ENCODE data around the genes NTN1, CFAP52 and GAS7.

DNA sequence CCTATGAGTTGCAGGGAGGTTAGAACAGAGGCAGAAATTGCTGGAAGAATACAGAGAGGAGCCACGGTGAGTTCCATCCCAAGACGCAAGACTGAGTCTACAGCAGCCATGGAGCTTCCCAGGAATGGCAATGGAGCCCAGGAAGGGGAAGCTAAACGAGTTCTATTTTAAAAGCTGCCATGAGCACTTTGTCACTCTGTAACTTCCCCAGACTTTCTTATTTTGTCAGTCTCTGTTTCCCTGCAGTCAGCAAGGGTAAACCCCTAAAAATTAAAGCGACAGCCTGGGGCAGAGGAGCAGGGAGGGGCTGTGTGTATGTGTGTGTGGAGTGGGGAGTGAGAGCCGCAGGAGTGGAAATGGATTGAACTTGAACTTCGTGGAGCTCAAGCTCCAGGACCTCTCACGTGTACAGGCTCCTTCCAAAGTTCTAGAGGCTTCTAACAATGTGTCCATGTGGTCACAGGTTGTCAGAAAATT lies 42.4 kb upstream of the PIK3R6 start:
- PRO-cap, 2 experiments: no peak in any of the 2 experiments

- PRO-cap, 2 experiments: no peak in any of the 2 experiments
These were observed 43.9 kb upstream of the PIK3R6 start for GRCh38 chr17:8911235-8911974.

DNA sequence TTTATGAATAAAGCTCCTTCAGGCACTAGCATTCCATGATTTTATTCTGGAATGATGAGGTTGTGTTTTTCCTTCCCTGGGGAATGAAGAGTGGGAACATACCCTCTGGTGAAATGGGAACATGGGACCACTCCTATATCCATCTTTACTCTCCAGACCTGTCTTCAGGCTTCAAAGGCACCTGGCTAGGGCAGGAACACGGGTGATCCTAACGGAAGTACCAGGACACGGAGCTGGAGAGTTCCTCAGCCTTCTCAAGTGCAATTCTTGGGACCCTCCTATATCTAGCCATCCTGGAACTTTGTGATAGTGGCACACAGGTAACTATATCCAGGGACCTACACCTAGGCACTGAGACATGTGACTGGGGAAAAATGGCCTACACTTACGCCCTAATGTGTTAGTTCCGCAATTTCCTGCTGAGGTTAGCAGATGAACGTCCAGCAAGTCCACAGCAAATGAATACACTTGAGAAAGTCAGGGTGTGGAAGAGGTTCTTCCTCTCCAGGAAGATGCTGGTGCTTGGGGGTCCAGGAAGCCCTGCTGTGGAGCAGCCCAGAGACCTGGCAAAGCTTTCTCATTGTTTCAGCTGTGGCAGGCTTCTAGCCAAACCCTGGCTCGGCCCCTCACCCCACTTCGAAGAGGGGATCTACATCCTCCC lies 20.9 kb downstream of the PIK3R5 start:
- PRO-cap, 2 experiments: no peak in any of the 2 experiments

GRCh38 chr17:9020984-9021967 lies at the start of gene NTN1:
Gene NTN1 (plus strand): TSS chr17:9021510.
- PRO-cap, 2 experiments: peak in 1 of 2 experiments; most common plus-strand start chr17:9021510 (in 1); most common minus-strand start chr17:9021389 (in 1)

DNA sequence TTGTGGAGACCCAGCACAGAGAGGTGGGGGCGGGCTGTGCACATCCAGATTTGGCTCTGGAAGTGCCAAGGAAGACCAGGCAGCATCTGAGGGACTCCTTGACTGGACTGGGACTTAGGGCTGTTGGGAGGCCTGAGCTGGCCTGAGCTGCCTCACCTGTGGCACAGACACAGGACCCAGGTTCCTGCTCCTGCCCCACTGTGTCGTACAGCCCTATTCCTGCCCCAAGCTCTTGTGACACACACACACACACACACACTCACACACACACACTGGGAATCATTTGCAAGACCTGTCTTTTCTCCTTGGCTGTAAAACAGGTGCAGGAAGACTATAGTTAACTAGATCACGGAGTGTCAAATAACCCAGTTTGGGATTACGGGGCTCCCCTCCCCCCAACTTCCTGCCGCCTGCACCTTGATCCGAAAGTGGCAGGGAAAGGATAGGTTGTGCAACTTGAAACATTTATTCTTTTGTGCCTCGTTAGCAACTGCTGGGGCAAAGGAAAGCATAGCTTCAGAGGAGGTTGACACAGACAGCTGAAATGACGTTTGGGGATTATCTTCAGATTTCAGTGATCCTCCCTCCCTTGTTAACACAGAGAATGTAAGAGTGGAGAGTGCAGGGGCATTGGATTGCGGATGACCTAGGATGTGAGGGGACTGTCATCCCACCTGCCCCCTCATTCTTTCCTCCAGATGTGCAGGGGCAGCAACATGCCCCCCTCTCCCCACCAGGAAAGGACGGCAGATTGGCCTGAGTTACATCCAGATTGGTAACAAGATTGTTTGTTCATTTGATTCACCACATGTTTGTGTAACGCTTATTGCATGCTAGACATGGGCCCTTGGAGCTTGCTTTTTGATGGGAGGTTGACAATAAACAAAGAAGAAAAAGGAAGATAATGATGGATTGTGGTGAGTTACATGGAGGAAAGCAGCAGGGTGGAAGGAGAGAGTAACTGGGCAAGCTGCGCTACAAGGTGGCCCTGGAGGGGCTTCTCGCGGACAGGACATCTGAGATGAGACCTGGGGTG lies 149.6 kb downstream of the NTN1 start:
- PRO-cap, 2 experiments: no peak in any of the 2 experiments

DNA sequence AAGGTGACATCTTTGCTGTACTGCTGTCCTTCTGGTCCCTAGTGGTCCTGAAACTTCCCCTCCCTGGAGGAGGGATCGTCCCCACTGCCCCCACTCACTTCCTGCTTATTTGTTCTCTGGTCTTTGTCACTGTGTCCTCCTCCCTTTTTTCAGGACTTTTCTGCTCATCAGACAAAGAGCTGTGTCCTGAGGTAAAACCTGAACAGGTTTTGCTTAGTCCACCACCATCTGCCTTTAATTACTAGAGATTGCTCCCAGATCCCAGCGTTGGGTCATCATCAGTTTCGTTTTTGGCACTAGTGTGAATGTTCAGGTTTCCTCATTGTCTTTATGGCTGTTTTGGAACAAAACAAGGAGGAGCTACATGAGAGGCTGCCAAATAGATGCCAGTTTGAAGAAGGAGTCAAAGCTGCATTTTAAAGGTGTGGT lies 195.8 kb downstream of the NTN1 start:
- PRO-cap, 2 experiments: no peak in any of the 2 experiments

- PRO-cap, 2 experiments: no peak in any of the 2 experiments
These were observed at the start of gene CFAP52 for GRCh38 chr17:9576323-9576778. Gene CFAP52 (plus strand): TSS chr17:9576642.

GRCh38 chr17:9727898-9728690 lies 63.3 kb downstream of the DHRS7C start:
- PRO-cap, 2 experiments: no peak in any of the 2 experiments

- PRO-cap, 2 experiments: no peak in any of the 2 experiments
These were observed 5.3 kb upstream of the RCVRN start for GRCh38 chr17:9910413-9910676.

DNA sequence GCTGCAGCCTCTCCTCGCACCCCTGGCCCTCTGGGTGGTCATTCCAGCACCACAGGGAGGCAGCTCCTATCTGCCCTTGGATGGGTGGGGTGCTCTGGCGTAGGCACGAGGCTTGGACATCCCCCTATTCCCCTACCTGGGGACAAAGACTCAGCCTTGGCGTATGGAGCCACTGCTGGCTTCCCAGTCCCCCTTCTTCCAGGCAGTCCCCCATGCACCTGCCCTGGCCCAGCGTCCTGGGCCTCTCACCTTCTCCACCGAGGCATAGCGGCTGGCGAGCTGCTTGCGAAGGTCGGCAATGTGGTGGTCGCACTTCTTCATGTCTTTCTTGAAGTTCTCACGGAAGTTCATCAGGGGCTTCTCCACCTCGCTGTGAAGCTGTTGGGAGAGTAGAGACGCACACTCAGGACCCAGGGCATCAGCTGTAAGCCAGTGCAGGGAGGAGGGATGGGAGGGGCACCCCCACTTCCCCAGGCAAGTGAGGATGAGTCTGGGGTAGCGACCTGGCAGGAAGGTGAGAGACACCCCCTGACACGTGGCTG lies 21.4 kb upstream of the RCVRN start:
- PRO-cap, 2 experiments: no peak in any of the 2 experiments

DNA sequence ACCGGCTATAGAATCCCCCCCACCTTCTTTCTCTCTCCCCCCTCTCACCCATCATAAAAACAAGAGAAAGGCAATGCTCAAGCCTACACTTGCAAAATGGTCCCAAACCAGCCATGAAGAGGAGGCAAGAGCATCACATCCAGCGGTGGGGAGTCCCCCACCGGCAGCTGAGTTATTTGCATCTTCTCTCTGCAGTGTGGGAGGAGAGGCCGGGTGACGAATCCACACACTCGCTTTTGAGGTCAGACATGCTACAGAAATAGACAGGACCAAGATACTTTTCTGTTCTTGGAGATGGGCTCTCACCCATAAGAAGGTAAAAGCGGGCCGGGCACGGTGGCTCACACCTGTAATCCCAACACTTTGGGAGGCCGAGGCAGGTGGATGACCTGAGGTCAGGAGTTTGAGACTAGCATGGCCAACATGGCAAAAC lies 135.5 kb upstream of the RCVRN start:
- PRO-cap, 2 experiments: no peak in any of the 2 experiments

GRCh38 chr17:10096018-10096969 lies 102.1 kb downstream of the GAS7 start:
- PRO-cap, 2 experiments: no peak in any of the 2 experiments

GRCh38 chr17:10198315-10199378 lies at the start of gene GAS7:
Gene GAS7 (minus strand): TSS chr17:10198606.
- PRO-cap, 2 experiments: peak in 1 of 2 experiments; most common plus-strand start chr17:10198698 (in 1); most common minus-strand start chr17:10198606 (in 1)

- PRO-cap, 2 experiments: no peak in any of the 2 experiments
These were observed 39.0 kb downstream of the MYH3 start for GRCh38 chr17:10617988-10618688.

DNA sequence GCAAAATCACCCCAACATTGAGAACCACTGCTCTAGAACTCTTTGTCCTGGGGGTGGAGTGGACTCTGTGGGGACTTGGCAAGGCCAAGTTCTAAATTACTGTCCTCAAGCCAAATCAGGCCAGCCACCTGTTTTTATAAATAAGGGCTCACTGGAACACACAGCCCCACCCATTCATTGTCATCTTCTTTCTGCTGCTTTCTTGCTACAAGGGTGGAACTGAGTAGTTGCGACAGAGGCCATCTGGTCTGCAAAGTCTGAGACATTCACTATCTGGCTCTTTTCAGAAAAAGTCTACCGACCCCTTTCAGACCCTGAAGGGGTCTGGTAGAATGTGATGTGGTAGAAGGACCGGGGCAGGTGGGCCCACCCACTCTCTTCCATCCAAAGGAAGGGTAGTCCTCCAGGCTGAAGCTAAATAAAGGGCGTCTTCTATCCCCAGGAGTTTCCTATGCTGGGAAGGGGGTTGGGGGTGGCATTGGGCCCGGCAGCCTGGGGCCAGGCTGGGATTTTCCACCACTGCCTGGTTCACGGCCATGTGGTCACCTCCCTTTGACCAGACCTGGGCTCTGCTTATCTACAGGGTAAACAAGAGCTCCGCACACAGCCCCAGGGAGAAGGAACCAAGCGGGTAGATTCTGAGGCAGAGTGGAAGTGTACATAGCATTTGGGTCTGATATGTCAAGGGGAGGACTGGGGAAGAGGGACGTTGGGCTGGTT lies 27.0 kb upstream of the TMEM220 start:
- PRO-cap, 2 experiments: no peak in any of the 2 experiments

GRCh38 chr17:11240010-11240881 lies 767 bp upstream of the SHISA6 start:
- PRO-cap, 2 experiments: no peak in any of the 2 experiments

DNA sequence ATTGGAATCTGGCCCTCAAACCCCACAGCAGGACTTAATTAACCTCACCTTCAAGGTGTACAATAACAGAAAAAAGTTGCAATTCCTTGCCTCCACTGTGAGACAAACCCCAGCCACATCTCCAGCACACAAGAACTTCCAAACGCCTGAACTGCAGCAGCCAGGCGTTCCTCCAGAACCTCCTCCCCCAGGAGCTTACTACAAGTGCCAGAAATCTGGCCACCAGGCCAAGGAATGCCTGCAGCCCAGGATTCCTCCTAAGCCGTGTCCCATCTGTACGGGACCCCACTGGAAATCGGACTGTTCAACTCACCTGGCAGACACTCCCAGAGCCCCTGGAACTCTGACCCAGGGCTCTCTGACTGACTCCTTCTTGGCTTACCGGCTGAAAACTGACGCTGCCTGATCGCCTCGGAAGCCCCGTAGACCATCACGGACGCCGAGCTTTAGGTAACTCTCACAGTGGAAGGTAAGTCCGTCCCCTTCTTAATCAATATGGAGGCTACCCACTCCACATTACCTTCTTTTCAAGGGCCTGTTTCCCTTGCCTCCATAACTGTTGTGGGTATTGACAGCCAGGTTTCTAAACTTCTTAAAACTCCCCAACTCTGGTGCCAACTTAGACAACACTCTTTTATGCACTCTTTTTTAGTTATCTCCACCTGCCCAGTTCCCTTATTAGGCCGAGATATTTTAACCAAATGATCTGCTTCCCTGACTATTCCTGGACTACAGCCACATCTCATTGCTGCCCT lies 23.1 kb downstream of the ZNF18 start:
- PRO-cap, 2 experiments: no peak in any of the 2 experiments

DNA sequence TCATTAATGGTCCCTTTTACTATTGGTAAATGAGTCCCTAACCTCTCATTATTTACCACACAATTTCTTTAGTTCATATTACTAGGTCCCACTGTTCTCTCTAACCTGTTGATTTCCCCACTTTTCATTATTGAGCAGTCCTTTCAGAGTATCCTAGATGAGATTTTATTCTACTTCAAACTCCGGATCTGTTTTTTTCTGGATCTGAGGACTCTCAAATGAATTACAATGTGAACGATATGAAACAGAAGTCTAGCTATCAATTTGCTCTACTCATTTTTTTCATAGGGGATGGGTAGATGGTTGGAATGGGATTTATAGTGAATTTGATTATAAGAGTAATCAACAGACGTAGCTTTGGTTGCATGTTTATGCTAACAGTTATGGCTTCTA lies 3.3 kb downstream of the MAP2K4 start:
- PRO-cap, 2 experiments: no peak in any of the 2 experiments

DNA sequence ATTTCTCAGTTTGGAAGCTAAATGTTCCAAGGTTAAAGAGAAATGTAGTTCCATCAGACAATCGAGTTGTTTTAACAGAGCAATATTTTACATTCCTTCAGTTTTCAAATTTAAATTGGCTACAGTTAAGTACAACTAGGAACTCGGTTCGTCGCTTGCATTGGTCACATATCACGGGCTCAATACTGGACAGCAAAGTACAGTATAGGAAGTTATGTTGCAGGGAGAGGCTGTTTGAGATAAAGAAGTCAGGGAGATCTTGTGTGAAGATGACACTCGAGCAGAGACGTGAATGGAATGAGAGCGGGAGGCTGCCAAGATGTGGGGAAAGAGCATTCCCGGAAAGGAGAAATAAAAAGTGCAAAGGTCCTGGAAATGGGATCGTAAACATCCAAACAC lies 43.1 kb upstream of the MYOCD start:
- PRO-cap, 2 experiments: no peak in any of the 2 experiments

DNA sequence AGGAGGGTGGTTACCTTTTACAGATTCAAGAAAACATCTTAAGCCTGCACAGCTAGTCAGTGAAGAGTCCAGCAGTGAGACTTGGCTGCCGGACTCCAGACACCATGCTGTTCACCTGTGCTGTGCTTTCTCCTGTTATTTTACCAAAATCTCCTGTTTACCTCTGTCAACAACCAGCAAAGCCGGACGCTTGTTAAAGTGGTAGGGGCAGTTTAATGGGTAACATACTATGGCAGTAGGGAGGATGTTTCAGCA lies 41.8 kb downstream of the ARHGAP44 start:
- PRO-cap, 2 experiments: no peak in any of the 2 experiments

Data from psoas muscle (tissue), 2 donors.